Esophagus muscularis mucosa (tissue), 4 donors: ENCODE measurements around the genes OR4D1 and MKS1.

DNA sequence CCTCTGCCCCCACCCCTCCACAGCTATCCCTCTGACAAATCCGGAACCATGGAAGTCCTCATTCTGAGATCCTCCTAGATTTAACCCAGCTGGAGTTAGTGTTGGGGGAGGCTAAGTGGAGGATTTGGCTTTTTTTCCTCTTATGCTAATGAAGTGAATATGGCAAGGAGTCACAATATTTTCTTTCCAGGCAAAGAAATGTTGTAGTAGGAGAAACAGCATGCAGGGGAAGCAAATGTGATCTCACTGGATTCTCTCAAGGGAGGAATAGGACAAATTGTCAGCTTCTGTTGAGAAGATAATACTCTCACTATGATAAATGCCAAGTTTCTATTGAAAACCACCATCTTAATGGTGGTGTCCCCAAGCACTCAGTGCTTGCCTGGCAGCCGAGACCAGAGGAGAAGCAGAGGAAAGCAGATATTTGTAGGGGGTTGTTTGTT, 159.5 kb downstream of the MSI2 start:
- PRO-cap, result no peak
- RAMPAGE, long total RNA, 4 experiments, result no peak in any of the 4 experiments

DNA sequence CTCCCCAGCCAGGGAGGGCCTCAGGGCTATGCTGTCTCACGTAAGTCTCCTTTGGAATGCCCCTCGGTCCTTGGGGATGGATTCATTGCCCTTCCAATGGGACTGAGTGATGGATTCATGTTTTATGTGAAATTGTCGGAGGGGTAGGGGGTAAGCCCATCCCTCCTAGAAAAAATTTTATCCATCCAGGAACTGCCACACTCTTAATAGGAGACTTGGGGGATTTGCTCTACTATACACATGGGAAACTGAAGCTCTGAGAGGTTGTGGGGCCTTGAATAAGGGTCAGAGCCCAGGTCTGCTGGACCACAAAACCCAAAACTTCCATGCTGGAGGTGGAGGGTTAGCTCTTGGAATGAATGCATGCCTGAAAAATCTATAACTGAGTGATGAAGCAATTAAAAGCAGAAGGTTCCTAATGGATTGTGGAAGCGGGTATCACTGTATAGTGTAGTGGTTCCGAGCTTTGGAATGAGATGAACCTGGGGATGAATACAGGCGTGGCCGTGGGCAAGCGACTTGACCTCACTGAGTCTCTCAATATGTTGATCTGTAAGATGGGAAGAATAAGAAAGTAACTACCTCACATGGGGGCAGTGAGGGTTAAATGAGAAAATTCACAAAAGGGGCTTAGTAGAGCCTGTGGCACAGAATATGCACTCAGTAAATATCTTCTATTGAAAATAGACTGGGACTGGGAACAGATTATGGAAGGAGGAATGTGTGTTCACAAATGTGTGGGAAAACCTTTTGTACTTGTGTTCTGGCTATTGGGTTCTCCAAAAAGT, 179.6 kb downstream of the MSI2 start:
- PRO-cap, result no peak
- RAMPAGE, long total RNA, 4 experiments, result no peak in any of the 4 experiments

DNA sequence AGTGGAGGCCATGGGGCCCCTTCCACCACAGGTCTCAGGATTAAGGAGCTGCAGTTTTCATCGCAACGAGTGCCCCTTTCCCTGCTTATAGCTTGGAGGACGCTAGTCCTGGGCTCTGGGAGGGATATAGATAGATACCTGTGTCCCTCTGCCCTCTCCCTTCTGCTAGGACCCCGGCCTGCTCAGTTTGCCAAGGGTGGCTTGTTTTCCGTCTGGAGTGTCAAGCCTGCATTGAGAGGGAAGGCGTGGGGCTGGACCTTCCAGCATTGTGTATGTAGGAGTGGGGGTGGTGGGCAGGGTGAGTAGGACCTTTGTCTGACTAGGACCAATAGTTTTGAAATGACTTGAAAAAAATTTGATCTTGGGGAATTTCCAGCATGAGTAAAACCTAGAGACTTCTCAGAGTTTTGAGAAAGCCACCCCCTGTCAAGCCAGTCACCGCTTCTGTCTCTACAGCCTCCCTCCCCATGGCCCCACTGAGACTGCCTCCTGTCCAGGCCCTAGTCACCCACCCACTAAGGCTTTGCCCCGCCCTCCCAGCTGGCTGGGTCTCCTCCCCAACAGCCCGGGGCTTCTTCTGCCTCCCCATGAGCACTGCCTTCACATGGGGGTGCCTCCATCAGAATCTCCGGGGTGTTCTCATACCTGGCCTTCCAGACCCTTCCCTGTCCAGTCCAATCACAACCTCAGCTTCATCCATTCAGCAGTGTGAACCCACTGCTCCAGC, 206.8 kb downstream of the MSI2 start:
- PRO-cap, result no peak
- RAMPAGE, long total RNA, 4 experiments, result no peak in any of the 4 experiments

DNA sequence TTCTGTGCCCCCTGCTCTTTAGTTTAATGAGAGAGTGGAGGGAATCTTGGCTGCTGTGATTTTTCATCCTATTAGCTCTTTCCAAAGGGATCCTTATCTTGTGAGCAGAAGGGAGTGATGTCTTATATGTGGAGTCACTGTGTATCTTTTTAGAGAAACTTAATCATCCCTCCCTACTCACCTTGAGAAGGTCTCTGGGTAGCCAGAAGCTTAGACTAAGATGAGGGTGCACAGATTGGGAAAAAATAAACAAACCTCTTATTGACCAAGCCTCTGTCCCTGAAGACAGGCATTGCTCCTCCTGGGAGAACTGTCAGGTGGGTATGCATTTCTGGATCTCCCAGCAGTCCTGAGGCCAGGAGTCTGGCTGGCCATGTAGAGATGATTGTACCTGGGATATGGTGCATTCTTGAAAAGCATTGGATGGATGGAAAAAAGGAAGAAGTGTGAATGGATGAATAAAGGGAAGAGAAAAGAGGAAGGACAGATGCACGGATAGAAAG, 210.6 kb downstream of the MSI2 start:
- PRO-cap, result no peak
- RAMPAGE, long total RNA, 4 experiments, result no peak in any of the 4 experiments

GRCh38 chr17:57551076-57551895, 193.8 kb downstream of the CCDC182 start:
- PRO-cap, result no peak
- RAMPAGE, long total RNA, 4 experiments, result no peak in any of the 4 experiments

GRCh38 chr17:57553888-57554836, 190.9 kb downstream of the CCDC182 start:
- PRO-cap, result no peak
- RAMPAGE, long total RNA, 4 experiments, result no peak in any of the 4 experiments

- PRO-cap, result no peak
- RAMPAGE, long total RNA, 4 experiments, result no peak in any of the 4 experiments
Measured at GRCh38 chr17:57557641-57558765, 187.1 kb downstream of the CCDC182 start.

DNA sequence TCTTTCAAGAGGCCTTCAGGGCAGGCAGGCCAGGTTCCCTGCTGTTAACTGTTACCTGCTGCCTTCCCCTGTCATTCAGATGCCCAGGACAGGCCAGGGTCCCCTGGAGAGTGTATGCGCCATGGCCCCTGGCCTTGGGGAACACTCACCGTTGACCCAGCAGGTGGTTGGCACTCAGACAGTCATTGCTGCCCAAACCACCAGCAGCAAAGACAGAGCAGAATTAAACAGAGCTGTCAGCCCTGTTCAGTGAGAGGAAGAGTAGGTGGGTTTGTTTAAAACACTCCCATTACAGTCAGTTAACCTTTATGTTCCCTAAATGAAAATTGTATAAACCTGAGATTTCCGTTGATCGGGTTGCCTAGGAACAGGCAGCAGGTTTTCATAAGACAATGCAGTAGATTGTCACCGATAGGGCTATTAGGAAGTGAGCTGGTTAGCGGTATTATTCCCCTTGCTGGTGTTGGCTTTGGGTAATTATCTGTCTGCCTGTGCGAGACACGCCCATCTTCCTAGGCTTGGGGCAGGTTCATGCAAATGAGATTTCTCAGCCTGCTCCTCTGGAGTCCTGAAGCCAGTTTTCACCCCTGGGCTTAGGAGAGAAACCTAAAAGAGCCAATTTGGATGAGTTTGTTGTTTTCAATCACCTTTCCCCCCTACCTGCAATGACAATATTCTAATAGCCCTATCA, 132.5 kb downstream of the CCDC182 start:
- PRO-cap, result no peak
- RAMPAGE, long total RNA, 4 experiments, result no peak in any of the 4 experiments

DNA sequence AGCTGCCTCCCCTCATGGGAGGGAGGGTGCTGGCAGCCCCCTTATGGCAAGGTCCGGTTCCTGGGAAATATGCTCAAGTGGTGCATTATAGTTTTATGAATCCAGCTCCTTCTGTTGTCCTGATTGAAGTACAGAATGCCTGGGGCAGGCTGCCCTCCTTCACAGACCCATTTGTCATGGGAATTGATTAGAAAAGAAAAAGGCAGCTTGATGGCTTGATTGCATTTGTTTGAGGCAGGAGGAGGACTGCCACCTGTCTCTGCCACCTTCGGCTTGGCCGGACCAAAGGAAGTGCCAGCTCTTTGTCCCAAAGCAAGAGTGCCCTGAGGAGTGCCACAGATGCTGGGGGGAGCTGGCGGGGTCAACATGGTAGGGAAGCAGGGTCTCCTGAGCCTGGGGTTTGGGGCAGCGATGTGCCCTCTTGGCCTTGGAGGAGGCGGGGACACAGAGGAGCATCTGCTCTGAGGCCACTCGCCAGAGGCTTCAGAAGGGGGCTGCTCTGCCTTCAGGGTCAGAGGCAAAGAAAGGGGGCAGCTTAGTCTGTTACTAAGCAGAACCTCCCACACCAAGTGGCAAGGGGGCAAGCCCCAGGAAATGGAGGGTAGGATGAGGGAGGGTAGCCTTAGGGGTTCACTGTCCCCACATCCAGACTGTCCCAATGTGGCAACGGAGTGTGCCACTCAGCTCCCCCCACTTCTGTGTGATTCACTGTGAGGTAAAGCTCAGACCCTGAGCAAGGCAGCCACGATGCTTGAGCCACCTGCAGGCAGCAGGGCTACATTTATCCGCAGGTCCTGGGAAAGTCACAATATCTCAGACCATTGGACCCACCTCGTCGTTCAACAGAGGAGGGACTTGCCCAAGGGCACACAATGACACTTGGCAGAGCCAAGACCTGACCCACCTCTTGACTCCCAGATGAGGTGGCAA, 18.3 kb downstream of the CCDC182 start:
- PRO-cap, result no peak
- RAMPAGE, long total RNA, 4 experiments, result no peak in any of the 4 experiments

DNA sequence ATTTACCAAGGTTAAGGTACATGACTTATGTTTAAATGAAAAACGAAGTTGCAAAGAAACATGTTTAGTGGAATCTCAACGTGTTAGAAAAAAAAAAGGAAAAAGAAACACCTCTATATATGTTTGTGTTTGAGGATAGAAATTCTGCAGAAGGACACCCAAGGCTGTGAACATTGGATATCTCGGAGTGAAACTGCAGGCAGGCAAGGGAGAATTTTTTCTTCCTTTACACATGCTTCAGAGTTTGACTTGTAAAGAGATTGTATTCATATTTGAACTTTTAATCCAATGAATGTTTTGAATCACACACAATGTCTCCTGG, 1.1 kb upstream of the MRPS23 start:
- PRO-cap, result bidirectional peak, plus-strand start outside the sequence, minus-strand start at position 195 of the sequence
- RAMPAGE, long total RNA, 4 experiments, result no peak in any of the 4 experiments

DNA sequence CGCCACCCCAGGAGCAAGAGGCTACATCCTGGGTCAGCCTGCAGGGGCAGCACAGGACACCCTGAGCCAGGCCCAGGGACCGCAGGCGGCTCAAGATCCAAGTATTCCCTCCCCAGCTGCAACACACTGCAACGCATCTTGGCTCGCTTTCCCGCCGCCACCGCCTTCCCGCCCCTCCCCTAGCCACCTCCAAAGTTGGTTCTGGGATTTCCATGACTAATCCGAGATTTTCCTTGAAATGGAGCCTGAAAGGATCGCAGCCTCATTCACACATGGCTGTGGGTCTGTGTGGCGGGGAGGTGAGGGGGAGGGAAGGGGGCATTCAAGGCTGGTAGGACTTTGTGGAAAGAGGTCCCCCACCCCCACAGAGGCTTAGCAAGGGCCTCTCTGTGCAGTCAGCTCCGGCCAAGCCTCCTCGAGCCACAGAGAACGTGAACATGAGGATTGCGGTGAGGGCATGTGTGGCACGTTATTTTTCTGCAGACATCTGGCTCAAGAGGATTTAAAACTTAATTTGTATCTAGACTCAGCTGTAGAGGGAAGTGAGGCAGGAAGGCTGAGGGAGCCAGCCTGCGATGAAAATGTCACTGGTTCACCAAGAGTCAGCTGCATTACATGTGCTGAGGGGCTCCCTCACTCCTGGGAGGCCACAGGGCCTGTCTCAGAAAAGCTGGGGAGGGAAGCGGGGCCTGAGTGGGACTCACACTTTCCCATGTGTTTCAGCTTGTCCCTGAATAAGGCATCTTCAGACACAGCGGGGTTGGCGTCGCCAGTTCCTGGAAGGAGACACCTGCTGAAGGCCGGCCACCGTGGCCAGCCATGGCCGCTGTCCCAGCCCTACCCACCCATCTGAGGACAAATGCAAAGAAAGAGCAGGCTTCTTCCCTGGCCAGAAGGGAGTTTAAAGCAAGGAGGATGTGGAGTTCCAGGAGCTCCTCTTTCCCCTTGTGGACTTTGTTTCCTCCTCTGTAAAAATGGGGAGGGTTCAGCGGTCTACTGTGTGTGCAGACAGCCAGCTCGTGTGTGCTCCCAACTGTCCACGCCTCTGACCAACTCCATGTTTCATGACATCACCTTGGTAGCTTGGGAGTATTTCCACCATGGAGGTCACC, 18.9 kb upstream of the MRPS23 start:
- PRO-cap, result bidirectional peak, plus-strand start at position 227 of the sequence, minus-strand start at position 105 of the sequence
- RAMPAGE, long total RNA, 4 experiments, result no peak in any of the 4 experiments

DNA sequence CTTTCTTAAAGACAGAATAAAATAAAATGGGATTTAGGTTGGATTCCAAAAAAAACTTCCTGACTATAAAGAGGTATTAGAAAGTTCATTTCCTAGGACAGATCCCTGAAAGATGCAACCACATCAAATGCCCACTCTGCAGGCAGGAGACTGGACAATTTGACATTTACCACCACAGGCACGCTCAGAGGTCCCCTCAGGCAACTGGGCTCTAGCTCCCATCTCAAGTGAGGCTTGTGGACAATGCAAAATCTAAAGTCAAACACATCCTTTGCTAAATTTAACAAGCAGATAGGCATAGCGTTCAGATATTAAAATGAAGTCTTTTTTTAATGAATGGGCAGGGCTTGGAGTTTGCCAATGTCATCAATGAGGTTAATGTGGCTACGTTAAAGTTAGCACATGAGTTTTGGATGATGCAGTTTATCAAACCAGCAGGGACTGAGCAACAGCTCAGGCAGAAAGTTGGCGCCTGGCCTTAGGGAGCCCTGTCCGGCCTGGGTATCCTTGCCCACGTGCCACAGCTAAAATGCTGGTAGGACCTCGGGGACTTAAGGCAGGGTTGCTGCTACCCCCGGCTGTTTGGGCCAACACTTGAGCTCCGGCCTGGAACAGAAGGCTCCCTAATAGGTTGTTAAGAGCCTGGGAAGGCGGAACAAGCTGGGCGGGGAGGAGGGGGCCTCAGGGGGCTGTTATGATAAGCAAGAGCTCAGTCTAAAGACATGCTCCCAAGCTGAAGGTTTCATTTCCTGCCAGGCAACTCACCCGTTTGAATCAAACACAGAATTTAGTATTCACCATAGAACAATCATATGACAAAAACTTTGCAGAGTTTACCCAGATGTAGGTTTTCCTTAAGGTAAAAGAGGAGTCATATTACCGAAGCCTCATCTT, 39.8 kb downstream of the CUEDC1 start:
- PRO-cap, result no peak
- RAMPAGE, long total RNA, 4 experiments, result no peak in any of the 4 experiments

GRCh38 chr17:57971960-57972913, 15.8 kb downstream of the VEZF1 start:
- PRO-cap, result no peak
- RAMPAGE, long total RNA, 4 experiments, result no peak in any of the 4 experiments

DNA sequence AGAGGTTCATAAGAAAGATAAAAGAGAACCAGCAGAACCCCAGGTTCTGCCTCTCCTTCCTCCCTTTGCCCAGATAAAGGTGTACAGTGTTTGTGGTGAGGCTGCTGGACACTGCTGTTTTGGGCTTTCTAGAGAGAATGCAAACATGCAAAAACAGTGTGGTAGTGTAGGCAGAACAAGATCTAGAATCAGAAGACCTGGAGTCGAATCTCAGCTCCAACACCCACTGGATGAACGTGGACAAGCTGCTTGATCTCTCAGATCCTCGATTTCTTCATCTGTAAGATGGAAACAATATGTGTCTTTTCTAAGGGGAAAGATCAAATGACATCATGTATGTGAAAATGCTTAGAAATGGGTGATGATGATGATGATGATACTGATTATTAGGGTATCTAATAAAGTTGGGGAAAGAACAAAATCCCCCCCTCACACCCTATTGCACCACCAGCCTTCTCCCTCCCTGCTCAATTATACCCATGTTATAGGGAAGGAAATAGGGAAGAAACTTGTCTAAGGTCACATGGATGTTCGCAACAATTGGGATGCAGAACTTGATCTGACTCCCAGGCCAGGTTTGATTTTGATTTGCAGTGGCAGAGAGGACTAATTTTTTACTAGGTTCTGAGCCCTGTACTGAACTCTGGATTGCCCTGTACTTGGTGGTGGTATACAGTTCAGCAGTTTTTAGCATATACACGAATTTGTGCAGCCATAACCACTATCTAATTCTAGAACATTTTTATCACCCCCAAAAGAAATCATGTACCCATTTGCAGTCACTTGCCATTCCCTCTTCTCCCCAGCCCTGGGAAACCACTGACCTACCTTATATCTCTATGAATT, 11.0 kb downstream of the DYNLL2 start:
- PRO-cap, result no peak
- RAMPAGE, long total RNA, 4 experiments, result no peak in any of the 4 experiments

GRCh38 chr17:58147961-58148483, at the start of gene OR4D1:
Gene OR4D1, plus strand, starts transcription at chr17:58148384.
- PRO-cap, result no peak
- RAMPAGE, long total RNA, 4 experiments, result no peak in any of the 4 experiments

DNA sequence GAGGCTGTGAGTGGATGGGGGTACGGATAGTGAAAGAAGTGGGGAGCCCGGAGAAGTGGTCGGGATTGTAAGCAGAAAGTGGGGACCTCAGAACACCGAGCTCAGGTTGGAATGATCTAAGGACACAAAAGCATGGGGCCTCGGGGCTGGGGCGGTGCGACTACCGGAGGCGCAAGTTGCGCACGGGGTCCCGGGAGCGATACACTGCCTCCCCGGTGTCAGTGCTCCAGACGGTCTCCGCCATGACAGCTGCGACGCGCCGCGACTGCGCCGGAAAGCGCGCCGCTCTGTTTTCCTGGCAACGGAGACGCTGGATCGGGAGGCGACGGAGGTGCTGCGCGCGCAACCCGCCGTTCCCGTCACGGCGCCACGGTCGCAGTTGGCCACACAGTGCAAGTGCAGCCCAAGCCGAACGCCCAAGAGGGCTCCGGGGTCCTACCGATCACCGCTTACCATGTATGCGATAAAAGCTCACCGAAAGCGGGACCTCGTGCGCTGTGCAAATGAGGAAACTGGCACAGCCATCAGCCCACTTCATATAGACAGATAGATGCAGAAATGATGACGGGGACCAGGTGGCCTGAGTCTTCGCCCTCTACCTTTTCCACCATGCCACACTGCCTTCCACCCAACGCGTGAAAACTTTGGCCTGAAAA, at the start of gene MKS1:
MKS1 (minus strand) TSS at position 269 of the 656 bp plus-strand sequence.
- PRO-cap, result bidirectional peak, plus-strand start at position 390 of the sequence, minus-strand start at position 267 of the sequence
- RAMPAGE, long total RNA, 4 experiments, result start-site peak on the minus strand in 4 of 4 experiments, centred at positions 248 to 263 of the sequence, 24 to 107 reads per replicate

- PRO-cap, result no peak
- RAMPAGE, long total RNA, 4 experiments, result no peak in any of the 4 experiments
Measured at GRCh38 chr17:58249302-58250113, 11.1 kb downstream of the LPO start.

- PRO-cap, result no peak
- RAMPAGE, long total RNA, 4 experiments, result no peak in any of the 4 experiments
Measured at GRCh38 chr17:58312219-58312600, 16.4 kb downstream of the TSPOAP1 start.

DNA sequence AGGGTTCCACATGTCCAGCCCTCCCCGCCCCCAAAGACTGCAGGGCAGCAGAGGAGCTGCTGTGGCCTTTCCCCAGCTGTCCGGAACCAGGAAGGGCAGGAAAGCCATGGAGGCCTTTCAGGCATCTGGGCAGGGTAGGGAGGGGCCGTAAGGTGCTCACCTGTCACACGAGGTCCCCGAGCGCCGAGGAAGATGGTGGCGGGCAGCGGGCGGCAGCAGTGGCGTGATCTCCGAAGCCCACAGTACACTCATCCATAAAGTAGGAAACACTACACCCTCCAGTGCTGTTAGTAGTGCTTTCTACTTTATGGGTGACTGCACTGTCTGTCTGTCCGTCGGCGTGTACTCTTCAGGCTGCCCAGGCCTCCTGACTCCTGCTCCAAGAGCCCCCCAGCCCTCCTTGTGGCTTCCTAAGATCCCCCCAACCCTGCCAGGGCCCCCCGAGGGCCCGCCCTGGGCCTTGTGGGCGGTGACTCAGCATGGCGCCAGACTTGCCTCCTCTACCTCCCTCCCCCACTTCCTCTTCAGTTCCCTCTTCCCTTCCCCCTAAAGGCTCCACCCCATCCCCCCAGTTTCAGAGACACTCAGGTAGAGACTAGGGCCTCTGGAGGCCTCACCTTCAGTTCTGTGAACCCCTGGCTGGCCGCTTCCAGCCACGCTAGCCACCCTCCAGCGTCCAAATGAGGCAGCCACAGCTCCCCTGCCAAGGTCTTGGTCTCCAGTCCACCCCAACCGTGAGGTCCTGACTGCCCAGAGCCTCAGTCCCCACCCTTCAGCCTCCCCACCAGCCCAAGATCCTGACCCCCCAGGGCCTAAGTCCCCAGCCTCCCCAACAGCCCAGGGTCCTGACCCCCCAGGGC, 2.6 kb upstream of the TSPOAP1 start:
- PRO-cap, result bidirectional peak, plus-strand start at position 577 of the sequence, minus-strand start at position 462 of the sequence
- RAMPAGE, long total RNA, 4 experiments, result no peak in any of the 4 experiments

DNA sequence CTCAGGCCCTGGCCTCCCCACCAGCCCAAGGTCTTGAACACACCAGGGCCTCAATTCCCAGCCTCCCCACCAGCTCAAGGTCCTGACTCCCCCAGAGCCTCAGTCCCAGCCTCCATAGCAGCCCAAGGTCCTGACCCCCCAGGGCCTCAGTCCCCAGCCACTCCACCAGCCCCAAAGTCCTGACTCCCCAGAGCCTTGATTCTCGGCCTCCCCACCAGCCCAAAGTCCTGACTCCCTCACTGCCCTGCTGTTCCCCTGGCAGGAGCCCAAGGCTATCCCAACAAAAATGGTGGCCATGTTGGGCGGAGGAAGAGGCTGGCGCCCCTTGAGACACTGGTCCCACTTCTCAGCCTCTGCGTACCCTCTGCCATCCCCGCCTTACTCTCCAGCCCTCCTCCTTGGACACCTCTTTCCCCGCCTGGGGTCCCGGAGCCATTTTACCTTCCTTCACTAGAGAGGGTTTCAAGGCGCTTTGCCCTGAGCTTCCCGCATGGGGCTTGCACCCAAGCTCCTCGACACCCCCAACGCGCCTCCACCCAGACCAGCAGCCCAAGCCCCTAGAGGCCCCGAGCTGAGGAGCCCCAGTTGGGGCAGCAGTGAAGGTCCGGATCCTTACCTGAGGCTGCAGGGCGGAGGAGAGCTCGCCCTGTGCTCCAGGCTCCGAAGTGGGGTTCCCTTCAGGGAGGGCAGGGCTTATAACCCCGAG, 3.4 kb upstream of the TSPOAP1 start:
- PRO-cap, result bidirectional peak, plus-strand start outside the sequence, minus-strand start at position 667 of the sequence
- RAMPAGE, long total RNA, 4 experiments, result start-site peak on the minus strand in 2 of 4 experiments, centred at position 647 of the sequence, 23 to 38 reads per replicate